HL-60 (cell line): ENCODE measurements around a stretch of chr1.

GRCh38 chr1:8977210-8977418 lies 31.4 kb downstream of the CA6 start:
- RRBS: no CpG with 5 or more reads among the region's 6 CpGs

GRCh38 chr1:8986062-8986642 lies 40.1 kb downstream of the SLC2A7 start:
- RRBS: no CpG with 5 or more reads among the region's 11 CpGs

GRCh38 chr1:9074926-9075640 lies 5.6 kb upstream of the SLC2A5 start:
- RRBS: no CpG with 5 or more reads among the region's 9 CpGs

GRCh38 chr1:9129751-9130121 lies 834 bp upstream of the GPR157 start:
- RRBS: no CpG with 5 or more reads among the region's 8 CpGs

DNA sequence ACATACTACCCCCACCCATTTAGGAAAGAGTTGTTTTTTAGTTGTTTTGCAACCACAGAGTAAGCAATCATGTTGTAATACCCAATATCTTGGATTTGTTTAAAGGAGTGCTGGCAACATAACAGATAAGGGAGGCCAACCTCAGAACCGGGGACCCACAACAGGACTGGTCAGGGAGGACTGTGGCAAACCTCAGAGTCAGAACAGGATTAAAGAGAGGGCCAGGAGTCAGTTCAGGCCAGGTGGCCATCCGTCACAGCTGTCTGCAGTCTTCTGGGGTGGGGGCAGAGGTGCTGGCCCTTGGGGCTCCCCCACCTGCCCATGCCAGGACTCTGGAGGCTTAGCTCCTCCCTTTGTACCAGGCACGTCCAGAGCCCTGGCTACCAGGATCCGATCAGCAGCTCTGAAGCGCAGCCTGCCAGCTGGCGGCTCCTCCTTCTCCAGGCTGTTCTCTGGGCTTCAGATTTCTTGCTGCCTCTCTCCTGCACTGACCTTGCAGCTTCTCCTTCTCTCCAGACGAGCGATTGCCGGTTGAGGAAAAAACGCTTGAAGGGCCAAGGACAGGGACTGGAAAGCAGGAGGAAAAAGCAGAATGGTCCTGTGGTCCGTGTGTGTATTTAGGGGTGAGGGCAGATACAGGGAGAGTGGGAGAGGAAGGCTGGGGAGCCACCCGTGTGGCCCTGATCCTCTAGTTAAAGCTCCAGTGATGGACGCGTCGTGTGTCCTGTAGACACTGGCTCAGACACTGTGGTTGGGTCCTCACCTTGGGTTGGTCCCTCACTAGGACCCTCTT lies 8.0 kb downstream of the H6PD start:
- RRBS: no CpG with 5 or more reads among the region's 15 CpGs

DNA sequence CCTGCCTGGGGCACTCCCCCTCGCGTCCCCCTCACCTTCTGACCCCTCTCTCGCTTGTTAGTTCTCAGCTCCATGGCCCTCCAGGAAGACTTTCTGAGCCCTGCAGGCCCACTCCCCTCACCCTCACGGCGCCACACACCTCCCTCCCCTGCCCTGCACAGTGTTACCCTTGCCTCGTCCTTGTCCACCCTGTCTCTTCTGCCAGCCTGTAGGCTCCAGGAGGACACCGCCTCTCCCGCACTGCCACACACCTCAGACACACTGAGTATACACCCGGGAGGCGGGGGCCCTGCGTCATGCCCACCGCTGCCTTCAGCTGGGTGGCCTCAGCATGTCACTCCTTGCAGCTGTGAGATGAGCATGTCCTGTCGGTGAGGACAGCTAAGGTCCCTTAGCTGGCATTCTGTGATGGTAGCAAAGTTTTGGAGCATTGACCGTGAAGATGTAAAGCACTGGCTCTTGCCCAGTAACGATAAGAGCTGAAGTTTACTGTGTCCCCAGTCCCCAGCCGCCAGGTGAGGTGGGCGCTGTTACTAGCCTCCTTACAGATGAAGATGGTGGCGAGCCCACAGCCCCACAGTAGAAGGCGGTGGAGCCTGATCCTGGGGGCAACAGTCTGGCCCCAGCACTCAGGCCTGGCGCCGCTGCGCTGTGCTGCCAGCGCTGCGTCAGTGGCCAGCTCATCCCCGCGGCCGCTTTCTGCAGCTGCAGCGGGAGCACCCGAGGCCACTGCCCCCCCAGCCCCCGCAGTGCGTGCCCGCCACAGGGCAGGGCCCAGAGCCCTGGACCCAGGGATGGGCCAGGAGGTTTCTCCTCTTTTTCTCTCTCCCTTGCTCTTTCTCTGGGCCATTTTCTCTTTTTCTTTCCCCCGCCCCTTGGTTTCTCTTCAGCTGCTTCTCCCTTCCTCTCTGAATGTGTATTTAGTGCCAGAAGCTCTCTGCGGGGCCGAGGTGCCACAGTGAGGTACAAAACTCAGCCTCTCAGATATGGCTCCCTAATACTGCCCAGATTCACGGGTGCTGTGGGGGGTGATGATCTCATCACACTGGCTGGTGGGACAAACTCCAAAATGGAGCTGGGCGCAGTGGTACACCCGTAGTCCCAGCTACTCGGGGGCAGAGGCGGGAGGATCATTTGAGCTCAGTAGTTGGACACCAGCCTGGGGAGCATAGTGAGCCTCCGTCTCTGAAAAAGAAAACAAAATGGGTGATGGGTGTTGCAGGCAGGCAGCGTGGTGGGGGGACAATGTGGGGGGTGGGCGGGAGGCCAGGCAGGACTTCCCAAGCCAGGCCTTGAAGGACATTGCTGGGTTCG lies 13.3 kb downstream of the H6PD start:
- RRBS: no CpG with 5 or more reads among the region's 44 CpGs

DNA sequence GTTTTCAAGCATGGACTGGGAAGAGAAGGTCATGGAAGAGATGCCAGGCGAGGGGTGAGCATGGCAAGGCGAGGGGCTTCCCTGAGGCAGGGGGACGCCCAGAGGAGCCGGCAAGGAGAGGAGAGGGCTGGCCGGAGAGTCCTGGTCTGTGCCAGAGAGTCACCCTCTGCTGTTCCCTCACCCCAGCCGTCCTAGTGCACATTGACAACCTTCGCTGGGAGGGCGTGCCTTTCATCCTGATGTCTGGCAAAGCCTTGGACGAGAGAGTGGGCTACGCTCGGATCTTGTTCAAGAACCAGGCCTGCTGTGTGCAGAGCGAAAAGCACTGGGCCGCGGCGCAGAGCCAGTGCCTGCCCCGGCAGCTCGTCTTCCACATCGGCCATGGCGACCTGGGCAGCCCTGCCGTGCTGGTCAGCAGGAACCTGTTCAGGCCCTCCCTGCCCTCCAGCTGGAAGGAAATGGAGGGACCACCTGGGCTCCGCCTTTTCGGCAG lies 28.8 kb downstream of the H6PD start:
- RRBS: no CpG with 5 or more reads among the region's 22 CpGs

- RRBS: no CpG with 5 or more reads among the region's 7 CpGs
Observed at GRCh38 chr1:9267838-9268627, 24.7 kb upstream of the SPSB1 start.

DNA sequence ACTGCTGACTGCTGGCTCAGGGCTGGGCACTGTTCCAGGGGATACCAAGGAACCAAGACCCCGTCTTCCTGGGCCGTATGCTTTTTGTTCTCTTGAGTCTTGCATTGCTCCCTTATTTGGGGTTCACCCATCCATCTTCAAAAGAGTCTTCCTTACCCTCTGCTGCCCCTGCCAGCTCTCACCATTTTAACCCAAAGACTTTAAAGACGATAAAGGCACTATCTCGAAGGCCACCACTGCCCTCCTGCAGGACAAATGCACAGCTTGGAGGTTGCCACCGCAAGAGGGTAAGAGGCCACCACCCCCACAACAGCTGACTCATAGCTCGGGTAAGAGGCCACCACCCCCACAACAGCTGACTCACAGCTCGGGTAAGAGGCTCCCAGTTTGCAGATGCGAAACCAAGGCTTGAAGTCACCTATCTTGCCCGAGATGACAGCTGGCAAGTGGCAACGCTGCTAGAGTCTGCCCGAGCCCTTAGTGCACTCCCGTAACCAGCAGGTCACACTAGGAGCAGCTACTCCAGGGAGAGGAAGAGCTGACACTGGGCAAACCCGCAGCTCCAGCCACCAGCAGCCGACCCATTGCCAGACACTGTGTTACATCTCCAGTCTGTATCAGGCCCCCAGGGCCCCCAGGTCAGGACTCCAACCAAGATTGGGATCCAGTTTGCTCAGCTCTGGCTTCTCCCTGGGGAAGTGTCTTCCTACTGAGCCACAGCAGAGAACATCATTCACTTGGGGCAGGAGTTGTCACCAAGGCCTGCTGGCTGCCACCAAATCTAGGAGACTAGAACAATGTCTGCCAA lies 17.1 kb upstream of the SPSB1 start:
- RRBS: no CpG with 5 or more reads among the region's 14 CpGs

DNA sequence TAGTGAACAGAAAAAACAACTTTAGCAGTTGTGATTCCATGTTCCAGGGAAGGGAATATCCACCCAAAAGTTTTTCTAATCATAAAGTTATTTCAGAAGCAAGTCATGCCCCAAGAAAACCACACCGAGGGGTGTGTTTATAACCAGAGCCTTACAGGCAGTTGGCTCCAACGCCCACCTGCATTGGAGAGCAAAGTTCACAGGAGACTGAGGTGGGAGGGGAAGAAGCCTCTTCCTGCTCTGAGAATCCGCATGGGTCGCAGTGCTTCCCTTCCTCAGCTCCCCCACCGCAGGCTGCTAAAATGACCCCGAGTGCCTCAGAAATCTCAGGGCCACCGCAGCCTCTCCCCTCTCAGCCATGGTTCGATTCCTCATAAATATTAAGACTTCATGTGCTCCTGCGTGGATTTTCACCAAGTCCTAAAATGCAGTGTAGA lies 13.5 kb upstream of the SPSB1 start:
- RRBS: no CpG with 5 or more reads among the region's 9 CpGs

DNA sequence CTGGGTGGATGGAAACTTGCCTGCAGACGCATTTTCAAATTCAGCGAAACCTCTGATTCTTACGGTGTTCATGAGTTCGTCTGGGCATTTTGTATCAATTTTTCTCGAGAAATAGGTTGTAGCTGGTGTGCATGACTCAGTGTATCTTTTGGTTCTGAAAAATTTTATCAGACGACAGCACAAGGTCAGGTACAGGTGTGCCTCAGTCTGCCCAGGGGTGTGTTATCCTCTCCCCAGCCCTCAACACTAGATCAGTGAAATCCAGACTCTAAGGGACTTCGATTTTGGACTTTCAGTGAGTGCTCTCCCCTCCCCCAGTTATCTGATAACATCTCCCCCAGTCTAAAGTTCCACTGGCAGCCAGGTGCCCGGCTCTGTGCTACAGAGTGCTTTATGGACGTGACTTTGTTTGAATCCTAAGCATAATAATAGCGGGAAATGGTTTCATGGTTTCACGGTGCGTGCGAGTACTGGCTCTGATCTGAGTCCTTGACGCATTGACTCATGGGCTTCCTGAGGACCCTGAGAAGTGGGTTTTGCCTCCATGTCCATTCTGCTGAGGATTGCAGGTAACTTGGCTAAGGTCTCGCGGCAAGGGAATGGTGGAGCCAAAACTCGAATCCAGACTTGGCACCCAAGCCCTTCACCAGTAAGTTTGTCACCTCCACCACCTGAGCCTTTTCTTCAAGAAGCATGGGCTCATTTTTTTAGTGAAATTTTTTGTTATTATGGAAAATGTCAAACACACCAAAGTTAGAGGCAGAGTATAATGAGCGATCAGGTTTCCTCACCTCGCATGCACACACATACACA lies 3.2 kb downstream of the SPSB1 start:
- RRBS: no CpG with 5 or more reads among the region's 19 CpGs

- RRBS: no CpG with 5 or more reads among the region's 10 CpGs
Observed at GRCh38 chr1:9297608-9298289, 5.1 kb downstream of the SPSB1 start.

DNA sequence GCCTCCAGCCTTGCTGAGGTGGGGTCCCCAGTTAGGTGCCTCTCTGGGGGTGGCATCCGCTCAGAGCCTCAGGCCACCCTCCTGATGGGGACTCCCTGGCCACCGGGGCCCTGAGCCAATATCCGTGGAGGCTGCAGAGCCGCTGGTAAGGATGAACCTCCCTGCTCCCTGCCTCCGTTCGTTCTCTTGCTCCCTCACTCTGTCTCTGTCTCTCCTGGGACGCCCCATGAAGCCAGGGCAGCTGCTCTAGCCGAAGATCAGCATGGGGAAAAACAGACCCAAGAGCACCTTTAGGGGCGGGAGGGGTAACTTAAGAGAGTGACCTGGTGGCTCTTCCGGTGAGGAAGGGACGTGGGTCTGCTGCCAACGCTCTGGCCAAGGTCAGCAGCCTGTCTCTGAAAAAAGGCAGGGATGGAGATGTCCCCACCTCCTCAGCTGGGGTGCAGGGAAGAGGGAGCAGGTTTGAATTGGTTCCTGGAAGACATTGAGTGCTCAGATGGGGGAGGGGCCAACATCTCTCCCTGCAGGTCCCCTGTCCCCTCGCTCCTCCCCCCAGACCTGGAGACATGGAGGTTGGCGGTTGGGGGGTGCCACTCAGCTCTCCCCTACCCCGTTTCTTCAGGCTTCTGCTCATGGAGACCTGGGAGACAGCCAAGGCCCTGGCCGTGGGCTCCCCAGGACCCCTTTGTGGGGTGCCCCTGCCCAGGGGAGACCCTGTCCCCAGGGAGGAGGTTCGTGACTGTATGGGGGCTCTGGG lies 45.1 kb downstream of the SPSB1 start:
- RRBS: no CpG with 5 or more reads among the region's 17 CpGs

DNA sequence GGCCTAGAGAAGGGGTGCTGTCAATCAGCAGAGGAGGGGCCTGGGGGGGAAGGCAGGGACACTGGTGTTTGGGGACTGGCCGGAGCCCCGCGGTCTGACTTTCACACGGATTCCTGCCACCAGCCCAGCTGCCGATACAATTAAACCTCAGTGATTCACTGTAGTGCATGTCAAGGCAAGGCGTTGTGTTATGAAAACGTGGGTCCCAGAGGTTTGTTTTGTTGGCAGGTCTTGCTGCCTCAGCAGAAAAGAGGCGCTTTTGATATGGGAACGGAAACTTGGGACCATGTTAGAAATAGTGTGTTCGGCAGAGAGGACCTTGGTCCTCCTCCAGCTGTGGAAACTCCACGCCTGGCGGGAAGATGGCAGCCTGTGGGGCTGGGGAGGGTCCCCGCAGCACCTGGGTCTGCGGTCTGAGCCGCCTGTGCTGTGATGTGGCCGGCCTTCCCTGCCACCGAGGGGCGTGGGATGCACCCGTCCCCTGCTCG lies 47.6 kb downstream of the SPSB1 start:
- RRBS: no CpG with 5 or more reads among the region's 20 CpGs

DNA sequence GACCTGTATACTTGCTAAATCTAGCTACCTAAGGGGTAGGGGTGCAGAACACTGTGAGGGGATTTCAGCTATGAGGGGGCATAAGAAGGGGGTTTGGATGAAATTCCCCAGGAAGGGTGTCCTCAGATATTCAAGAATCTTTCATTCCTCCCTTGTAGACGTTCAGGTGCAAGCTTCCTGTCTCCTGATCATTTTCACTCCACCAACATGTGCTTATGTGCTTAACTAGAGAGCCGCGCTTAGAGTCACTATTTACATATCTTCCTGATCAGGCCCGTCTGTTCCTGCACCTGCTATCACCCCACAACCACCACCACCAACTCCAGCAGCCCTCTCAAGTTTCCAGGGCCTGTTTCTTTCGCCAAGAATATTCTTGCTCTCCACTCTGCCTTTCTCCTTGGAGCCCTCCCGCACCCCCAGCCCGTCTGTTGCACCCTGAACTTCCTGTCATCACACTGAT lies 113.4 kb downstream of the SPSB1 start:
- RRBS: no CpG with 5 or more reads among the region's 7 CpGs

- RRBS: no CpG with 5 or more reads among the region's 13 CpGs
Observed at GRCh38 chr1:9465412-9466123, 73.7 kb upstream of the SLC25A33 start.

DNA sequence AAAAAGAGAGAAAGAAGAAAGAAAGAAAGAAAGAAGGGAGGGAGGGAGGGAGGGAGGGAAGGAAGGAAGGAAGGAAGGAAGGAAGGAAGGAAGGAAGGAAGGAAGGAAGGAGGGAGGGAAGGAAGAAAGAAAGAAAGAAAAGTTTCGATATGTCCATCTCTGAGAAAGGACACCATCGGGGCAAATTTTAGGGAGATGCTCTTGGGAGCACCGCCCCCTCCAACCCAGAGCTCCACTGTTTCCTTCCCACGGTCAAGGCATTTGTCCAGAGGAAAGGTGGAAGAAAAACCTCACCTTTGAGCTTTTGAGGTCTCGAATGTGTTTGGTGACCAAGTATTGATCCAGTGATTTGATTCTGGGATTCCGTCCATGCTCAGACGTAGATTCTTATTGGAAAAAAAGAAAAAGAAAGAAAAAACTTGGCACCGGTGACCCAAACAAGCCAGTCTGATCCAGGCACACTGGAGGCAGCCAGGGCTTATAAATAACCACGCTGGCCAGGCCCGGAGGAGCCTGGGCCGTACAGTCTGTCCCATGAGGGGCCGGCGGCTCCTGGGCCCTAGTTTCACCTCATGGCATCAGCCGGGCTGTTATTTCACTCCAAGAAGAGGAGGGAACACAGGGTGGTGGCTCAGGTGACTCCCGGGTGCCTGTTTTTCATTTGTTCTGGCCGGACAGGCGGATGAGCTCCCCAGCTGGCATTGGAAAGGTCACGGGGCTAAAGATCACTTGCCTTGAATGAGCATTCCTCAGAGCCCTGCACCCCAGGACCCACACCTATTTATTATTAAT lies 36.1 kb upstream of the SLC25A33 start:
- RRBS: 84% methylated on average over 5 of the region's 18 CpGs

DNA sequence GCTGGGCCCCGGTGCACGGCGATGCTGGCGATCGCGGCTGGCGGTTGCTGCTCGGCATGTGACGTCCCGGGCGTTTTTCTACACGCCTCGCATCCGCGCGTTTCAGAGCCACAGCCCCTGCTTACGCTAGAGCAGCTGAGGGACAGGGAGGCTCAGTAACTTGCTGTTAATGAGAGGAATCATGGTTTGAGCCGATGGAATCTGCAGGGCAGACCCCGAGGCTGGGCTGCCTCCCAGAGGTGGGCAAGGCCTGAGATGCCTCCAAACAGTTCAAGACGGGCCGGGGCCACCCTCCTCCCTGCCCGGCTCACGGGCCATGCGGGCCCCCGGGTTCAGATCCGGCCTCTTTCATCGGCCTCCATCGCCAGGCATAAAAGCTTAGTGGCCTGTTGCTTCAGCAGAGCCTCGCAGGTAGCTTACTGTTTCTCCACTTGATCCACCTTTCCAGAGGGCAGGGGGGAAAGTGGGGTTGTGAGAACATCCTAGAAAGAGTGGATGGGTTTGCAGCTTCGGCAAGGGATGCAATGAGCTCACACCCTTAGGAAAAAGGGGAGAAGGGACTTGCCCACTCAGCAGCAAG lies 739 bp downstream of the TMEM201 start:
- RRBS: 3% methylated on average over 10 of the region's 30 CpGs

GRCh38 chr1:9644475-9645004 lies 7.0 kb upstream of the PIK3CD start:
- RRBS: no CpG with 5 or more reads among the region's 7 CpGs

GRCh38 chr1:9687002-9687993 lies 35.8 kb downstream of the PIK3CD start:
- RRBS: 60% methylated on average over 2 of the region's 51 CpGs